ENCODE data around the genes POLR2J and UPK3BL1.

- RRBS: 2% methylated on average over 14 of the region's 35 CpGs
Measured at GRCh38 chr7:101173385-101173798, 6.7 kb downstream of the NAT16 start.

GRCh38 chr7:101238683-101239069 lies 1.1 kb upstream of the CLDN15 start:
- RRBS: 70% methylated on average over 3 of the region's 13 CpGs

DNA sequence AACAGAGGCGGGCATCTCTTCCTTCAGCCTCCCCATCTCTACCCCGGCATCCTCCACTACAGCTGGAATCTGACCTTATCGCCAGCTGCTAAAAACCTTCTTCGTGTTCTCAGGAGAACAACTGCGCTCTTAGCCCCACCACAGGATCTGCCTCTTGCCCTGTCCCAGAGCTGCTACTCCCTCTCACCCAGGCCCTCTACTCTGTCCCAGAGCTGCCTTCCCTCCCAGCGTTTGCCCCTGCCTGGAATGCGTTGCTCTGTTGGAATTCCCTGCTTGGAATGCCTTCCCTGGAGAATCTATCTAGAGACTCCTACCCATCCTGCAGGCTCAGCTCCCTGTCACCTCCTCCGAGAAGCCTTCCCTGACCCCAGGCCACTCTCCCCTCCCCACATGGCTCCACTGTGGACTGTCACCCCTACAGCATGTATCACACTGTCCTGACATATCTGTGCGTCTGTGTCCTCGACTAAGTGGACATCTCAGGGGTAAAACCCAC lies 4.5 kb downstream of the MYL10 start:
- RRBS: 29% methylated on average over 2 of the region's 10 CpGs

DNA sequence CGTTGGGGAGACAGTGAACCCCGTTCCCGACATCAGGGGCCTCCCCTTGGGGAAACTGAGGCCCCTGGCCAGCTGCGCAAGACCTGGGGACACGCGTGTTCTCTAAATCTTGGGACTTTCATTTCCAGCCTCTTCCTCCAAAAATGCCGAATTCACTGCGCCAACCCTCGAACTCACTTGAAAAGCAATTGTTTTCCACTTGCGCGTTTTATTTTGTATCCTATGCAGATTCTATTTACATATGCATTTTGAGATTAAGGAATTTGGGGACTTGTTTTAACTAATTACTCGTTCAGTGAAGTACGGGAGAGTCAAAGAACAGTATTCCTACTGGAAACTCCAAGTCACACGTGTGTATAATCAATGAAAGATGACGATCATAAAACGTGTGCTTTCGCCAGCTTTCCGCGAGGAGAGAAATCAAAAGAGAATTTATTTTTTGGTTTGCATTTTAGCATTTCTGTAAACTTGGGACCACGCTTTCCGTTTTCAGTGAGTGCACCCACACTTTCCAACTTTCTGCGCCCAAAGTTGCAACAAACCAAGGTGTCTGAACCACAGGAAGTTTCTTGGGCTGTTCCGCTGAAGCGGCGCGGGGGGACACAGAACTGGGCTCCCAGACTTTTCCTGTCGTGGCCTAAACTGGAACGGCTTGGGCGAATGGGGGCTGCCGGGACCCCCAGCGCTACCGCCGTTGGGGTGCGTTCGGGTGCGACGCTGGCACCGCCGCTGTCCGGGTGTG lies 2.8 kb upstream of the CUX1 start:
- RRBS: 1% methylated on average over 11 of the region's 40 CpGs

DNA sequence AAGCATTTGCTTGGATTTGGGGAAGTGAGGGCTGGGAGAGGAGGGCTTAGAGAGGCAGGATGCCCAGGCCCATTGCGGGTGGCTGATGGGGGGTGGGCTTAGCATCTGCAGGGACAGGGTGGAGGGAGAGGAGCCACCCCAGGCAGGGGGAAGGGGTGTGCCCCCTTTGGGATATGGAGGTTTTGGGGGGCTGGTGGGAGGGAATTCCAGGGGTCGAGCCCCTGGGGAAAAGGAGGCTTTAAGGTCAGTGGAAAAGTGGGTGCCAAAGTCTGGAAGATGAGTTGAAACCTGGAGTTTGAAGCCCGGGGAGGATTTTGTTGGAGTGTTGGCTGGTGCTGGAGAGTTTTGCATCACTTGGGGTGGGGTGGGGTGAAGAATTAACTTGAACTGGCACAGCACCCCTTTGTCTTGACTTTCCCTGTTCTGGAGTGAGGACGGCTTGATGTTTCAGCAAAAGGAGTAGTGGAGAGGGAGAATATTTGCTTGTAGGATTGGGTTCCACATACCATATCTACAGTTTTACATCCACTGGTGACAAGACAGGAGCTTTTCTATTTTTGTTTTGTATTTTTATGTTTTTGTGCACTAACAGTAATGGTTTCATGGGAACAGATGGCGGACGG lies 11.5 kb downstream of the CUX1 start:
- RRBS: no CpG with 5 or more reads among the region's 6 CpGs

DNA sequence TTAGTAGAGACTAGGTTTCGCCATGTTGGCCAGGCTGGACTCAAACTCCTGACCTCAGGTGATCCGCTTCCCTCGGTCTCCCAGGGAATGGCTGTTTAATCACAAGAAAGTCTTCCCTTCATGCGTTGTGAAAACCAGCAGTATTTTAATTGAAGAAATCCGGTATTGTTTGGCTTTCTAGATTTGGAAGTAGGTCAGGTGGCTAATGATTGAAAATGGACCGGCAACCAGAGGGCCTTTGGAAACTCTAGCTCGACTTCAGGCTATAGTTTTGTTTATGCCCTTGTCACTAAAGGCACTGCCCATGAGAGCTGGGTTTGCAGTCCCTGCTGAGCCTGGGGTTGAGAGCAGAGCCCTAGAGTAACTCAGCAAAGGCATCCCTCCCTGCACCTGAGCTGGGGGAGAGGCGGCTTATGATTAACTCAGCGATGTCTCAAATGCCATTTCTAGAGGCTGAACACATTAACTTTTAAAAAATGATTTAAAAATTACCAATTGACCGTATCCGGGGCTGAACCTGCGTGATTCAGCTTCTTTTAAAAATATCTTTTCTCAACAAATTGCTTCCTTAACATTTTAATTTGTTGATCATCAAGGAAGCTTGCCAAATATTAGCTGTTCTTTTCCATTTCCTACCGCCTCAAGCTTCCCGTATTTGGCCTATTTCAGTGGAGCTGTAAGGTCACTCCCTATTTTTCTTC lies 41.6 kb downstream of the CUX1 start:
- RRBS: no CpG with 5 or more reads among the region's 14 CpGs

GRCh38 chr7:101873807-101875010 lies 56.8 kb downstream of the CUX1 start:
- RRBS: no CpG with 5 or more reads among the region's 32 CpGs

DNA sequence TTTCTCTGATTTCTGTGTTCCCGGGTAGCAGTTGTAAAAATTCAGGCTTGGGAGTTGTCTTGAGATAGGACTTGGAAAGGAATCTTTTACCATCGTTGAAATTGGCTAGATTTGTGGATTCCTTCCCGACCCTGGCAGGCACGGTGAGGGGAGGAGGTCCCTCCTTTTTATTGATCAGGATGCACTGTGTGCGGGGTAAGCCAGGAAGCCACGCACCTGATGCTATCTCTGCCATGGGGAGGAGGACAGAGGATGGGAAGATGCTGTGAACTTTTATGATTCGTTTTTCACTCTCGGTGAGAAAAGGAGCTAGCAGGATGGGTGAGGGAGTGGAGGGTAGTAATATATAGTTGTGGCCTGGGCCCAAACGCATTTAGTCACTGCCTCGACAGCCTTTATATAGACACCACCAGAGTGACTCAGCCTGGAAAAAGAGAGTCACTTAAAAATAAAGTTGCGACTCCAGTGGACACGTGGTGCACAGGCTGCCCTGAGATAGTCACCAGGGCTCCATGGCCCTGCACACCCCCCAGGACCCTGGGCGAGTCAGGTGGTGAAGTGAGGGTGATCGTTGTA lies 106.6 kb downstream of the CUX1 start:
- RRBS: no CpG with 5 or more reads among the region's 14 CpGs

GRCh38 chr7:101985435-101986125 lies 168.2 kb downstream of the CUX1 start:
- RRBS: no CpG with 5 or more reads among the region's 9 CpGs

GRCh38 chr7:102111025-102111978 lies 175.4 kb upstream of the SH2B2 start:
- RRBS: 83% methylated on average over 6 of the region's 34 CpGs

- RRBS: no CpG with 5 or more reads among the region's 3 CpGs
Measured at GRCh38 chr7:102121661-102121860, 165.1 kb upstream of the SH2B2 start.

DNA sequence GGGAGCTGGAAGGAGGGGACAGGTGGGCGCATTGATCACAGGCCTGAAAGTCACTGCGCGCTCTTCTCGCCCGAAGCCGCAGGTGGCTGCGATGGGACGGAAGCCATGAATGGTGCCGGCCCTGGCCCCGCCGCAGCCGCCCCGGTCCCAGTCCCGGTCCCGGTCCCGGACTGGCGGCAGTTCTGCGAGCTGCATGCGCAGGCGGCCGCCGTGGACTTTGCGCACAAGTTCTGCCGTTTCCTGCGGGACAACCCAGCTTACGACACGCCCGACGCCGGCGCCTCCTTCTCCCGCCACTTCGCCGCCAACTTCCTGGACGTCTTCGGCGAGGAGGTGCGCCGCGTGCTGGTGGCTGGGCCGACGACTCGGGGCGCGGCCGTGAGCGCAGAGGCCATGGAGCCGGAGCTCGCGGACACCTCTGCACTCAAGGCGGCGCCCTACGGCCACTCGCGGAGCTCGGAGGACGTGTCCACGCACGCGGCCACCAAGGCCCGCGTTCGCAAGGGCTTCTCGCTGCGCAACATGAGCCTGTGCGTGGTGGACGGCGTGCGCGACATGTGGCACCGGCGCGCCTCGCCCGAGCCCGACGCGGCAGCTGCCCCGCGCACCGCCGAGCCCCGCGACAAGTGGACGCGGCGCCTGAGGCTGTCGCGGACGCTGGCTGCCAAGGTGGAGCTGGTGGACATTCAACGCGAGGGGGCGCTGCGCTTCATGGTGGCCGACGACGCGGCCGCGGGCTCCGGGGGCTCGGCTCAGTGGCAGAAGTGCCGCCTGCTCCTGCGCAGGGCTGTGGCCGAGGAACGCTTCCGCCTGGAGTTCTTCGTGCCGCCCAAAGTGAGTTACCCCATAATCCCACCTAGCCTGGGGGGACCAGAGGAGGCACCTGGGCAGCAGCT lies 14.0 kb downstream of the SH2B2 start:
- RRBS: no CpG with 5 or more reads among the region's 109 CpGs

DNA sequence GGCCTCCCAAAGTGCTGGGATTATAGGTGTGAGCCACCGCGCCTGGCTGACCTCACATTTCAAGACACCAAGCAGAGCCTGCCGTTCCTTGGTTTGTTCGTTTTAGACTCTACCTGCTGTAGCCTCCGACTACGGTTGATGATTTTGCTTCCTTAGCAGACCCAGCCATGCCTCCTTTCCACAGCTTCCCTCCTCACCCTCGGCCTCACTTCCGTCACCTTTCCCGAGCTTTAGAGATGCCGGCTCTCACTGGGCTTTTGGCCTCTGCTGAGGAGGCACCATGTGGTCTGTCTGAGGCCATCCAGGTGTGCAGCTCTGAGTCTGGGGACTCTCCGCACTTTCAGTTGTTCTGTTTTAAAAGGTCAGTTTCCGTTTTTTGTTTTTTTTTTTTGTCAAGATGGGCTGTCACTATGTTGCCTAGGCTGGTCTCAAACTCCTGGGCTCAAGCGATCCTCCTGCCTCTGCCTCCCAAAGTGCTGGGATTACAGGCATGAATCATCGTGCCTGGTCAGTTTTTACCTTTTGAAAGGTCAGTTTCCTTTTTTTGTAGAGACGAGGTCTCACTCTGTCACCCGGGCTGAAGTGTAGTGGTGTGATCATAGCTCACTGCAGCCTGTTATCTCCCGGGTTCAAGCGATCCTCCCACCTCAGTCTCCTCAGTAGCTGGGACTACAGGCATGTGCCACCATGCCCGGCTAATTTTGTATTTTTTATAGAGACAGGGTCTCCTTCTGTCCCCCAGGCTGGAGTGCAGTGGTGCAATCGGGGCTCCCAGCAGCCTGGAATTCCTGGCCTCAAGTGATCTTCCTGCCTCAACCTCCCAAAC lies 11.8 kb downstream of the ORAI2 start:
- RRBS: 86% methylated on average over 1 of the region's 20 CpGs

DNA sequence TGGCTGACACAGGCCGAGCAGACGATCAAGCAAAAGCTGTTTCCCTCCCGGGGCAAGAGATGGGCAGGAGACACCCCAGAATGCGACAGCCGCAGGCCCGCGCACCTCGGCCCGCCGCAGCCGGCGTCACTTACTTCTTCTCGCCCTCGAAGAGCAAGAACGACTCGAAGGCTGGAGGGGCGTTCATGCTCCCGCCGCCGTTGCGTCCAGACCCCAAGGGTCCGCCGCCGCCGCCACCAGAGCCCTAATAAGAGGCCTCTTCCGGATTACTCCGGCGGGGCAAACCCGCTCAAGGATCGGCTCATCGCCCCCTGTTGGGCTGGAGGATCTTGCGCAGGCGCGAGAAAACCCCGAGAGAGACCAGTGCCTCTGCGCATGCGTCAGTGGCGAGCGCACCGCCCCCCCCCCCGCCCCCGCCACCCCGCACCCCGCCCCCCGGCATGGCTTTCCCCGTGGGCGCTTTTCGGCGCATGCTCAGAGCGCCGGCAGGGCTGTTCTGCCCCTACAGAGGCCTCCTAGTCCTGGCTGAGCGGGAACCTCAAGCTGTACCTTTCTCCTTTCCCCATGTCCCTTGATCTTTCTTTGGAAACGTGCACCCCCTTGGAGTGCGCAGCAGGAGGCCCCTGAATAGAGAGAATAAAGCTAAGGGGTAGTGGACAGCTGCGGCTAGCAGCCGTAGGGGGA lies at the start of gene POLR2J:
Gene POLR2J (minus strand): TSS at position 249 of the 684 bp plus-strand sequence.
- RRBS: no CpG with 5 or more reads among the region's 56 CpGs

DNA sequence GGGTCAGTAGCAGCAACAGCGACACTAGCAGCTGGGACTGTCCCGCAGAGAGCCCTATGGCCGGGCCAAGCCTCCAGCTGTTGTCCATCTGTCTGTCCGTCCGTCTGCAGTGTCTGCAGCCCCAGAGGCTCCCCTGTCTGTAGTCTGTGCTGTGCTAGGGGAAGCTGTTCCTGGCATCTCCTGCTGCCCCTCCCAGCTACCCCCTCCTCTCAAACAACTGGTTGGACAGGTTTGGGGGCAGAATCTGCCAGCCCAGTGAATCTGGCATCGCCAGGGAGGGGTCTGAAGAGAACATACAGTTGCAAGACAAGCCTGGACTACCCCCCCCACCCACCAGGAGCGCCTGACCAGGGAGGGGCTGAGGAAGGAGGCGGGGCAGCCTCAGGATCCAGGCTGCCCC lies at the start of gene UPK3BL1:
Gene UPK3BL1 (minus strand): TSS at position 138 of the 400 bp plus-strand sequence.
- RRBS: no CpG with 5 or more reads among the region's 8 CpGs

GRCh38 chr7:102872309-102872811 lies 40.4 kb upstream of the LRRC17 start:
- RRBS: no CpG with 5 or more reads among the region's 4 CpGs

- RRBS: 4% methylated on average over 7 of the region's 46 CpGs
Measured at GRCh38 chr7:103075258-103075895, 437 bp downstream of the ARMC10 start.

GRCh38 chr7:103089139-103089987 lies 14.4 kb downstream of the ARMC10 start:
- RRBS: no CpG with 5 or more reads among the region's 5 CpGs

- RRBS: no CpG with 5 or more reads among the region's 1 CpG
Measured at GRCh38 chr7:103113178-103113635, 35.7 kb downstream of the NAPEPLD start.

All from AG04449 (cell line).